ENCODE measurements around the gene ROCK2.

GRCh38 chr2:11212520-11212876 is 57.2 kb downstream of the SLC66A3 start:
- PRO-cap, result no peak

DNA sequence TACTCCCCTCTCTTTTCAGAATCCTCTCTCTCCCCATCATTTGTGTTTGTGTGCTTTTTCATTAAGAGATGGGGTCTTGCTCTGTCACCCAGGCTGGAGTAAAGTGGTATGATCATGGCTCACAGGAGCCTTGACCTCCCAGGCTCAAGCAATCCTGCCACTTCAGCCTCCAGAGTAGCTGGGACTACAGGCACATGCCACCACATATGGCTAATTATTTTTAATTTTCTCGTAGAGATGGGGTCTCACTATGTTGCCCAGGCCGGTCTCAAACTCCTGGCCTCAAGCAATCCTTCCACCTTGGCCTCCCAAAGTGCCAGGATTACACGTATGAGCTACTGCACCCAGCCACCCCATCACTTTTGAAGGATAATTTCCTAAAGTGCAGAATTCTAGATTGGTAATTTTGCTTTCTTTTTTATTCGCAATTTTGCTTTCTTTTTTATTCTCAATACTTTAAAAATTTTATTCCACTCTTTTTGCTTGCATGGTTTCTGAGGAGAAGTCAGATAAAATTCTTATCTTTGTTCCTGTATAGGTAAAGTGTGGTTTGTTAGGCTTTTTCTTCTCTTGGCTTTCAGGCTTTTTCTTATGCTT is 74.6 kb downstream of the ROCK2 start:
- PRO-cap, result no peak

GRCh38 chr2:11303779-11304398 is 40.5 kb downstream of the ROCK2 start:
- PRO-cap, result no peak

GRCh38 chr2:11319108-11319896 is 25.1 kb downstream of the ROCK2 start:
- PRO-cap, result no peak

DNA sequence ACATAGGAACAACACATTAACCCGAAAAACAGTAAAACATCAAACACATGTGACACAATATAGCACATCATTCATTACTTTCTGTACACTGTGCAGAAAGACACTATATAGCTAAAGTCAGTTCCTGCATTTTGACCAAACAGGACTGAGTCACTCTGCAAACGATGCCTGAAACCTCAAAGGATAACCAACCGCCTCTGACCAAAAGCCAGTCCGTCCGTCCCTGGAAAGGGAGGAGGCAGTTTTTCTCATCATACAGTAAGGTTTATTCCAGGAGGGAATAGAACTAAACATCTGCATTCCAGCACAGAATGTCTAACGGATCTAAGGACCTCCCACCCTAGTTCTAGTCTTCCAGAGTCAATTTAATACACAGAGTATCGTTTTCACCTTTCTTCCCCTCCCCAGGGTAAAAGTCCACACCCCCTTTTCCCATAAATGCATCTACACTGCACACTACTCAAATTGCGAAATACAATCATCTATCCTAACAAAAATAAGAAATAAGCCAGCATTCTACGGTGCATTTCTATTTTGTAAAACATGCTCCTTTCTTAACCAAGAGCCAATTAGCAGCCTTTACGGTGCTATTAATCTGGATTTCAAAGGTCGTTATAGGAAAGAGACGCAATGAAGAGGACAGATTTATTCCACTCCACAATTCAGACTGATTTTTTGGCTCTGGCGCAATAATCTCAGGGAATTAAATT is 1.6 kb downstream of the ROCK2 start:
- PRO-cap, result no peak

- PRO-cap, result bidirectional peak, plus-strand start at chr2:11344437, minus-strand start at chr2:11344160; bidirectional peak, plus-strand start at chr2:11344749, minus-strand start at chr2:11344636
Observed at GRCh38 chr2:11343976-11344885, at the start of gene ROCK2. Gene ROCK2, minus strand, starts transcription at chr2:11344636.

GRCh38 chr2:11356694-11357264 is 12.3 kb upstream of the ROCK2 start:
- PRO-cap, result no peak

DNA sequence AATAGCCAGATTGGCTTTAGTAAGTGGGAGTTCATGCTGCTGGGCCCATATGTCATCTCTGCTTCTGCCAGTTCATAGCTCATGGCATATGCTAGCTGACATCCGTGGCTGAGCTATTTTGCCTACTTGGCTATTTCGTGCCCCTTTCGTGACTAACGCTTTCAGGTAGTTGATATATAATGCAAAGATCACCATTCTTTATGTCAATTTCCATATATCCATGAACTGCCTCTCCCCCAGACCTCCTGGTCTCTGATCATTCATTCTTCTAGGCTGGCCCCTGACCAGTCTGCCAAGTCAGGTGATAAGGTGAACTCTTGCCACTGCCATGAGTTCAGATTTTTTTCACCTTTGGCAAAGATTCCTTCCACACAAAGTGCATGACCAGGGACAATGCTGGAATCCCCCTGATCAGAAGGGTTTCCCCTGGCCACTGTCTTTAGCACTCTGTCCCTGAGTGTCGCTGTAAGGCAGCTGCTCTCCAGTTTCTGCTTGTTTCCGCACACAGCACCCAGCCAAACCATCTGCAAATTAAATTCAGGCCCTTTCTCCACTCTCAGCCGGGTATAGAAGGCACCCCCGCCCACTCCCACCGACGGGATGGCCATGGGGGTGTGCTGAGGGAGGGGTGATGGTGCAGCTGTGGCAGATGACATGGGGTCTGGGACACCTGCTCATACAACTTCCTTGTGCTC is 51.9 kb upstream of the ROCK2 start:
- PRO-cap, result no peak

- PRO-cap, result no peak
Observed at GRCh38 chr2:11481945-11482512, 16.1 kb upstream of the E2F6 start.

GRCh38 chr2:11482513-11483584 is 16.9 kb upstream of the E2F6 start:
- PRO-cap, result no peak

DNA sequence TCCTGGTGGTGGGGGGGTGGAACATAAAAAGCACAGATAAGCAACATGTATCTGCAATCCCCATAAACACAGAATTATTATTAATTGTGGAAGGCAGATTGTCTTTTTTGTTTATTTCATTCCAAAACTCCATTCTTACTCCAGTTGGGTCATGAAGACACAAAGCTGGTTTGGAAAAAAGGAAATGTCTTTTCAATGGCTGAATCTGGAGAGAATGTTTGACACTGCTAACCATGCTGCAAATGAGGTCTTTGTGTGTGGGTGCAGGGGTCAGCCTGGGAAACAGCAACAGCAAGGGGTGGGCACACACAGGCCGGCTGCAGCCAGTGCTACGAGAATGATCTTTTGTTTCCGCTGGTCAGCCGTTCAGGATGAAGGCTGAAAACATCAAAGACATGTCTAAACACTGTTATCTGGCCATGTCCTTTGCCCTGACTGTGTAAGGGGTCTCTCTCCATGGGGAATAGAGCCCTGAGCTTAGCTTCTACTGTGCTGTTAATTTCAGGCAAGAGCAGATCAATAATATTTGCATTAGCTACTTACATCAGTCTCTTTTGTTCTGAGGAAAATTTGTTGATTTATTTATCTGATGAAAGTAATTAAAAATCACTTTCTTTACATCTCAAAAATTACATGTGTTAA is 33.2 kb upstream of the E2F6 start:
- PRO-cap, result no peak

DNA sequence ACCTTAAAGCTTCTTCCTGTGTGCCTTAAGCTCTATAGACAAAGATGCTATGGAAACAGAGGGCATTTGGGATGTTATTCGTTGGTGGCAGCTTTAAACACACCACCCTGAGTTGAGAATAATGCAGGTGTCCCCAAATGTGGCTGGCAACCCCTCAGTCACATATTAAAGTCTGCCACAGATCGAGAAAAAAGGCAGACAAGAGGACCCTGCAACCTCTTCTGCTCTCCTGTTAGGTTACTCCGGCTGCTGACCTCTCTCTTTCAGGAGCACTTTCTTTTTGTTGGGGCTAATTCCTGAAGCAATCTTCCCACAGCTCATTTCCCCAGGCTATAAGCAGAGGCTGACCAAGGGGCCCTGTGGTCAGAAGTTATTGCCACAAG is 20.1 kb downstream of the GREB1 start:
- PRO-cap, result no peak

GRCh38 chr2:11738908-11739583 is 7.4 kb upstream of the LPIN1 start:
- PRO-cap, result no peak

- PRO-cap, result no peak
Observed at GRCh38 chr2:11744649-11745524, 1.5 kb upstream of the LPIN1 start.

- PRO-cap, result no peak
Observed at GRCh38 chr2:11775387-11775848, 29.0 kb downstream of the LPIN1 start.

GRCh38 chr2:11938070-11938613 is 191.7 kb downstream of the LPIN1 start:
- PRO-cap, result no peak

- PRO-cap, result bidirectional peak, plus-strand start at chr2:12034754, minus-strand start at chr2:12034401
Observed at GRCh38 chr2:12034333-12034950, 288.0 kb downstream of the LPIN1 start.

DNA sequence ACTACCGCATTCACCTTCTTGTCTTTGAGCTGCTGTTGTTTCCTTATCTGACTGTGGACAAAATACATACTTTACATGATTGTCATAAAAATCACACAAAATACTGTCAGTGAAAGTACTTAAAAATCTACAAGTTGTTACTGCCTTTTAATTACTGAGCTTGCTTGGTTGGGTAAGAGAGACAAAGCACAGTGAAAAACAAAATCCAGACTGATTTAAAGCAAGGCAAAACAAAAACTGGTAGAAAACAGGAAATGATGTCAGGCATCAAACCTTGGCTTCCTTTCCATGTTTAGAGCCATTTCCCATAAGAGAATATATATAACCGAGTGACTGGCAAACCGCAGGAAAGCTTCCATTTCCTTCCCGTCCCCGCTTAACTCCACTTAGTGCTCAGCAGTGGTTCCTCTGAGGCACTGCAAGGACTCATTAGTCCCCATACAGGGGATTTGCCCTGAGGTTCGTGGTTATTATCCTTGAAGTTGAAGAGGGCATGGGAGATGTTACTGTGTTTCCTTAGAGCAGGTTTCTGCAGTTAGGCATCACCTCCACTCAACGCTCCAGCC is 446.3 kb downstream of the LPIN1 start:
- PRO-cap, result no peak

DNA sequence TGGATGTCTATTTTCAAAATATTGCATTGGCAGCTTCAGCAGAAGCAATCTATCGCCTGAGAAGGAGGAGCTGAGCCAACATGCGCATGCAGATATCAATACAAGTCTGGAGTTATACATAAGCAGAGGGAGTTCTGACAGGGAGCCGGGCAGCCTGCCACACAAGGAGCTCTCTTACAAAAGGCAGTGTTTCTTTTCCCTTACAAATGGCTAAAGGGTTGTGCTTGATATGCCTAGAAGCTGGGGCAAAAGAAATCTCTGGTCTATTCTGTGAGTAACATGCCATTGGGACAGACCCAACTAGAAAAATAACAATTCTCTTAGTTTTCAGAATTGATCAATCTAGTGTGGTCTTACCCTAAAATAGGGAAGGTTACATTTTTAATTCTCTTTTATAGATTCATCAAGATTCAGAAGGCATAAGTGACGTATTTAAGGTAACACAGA is 291.8 kb upstream of the TRIB2 start:
- PRO-cap, result no peak

- PRO-cap, result unidirectional peak, plus-strand start at chr2:12456450
Observed at GRCh38 chr2:12456072-12456878, 260.5 kb upstream of the TRIB2 start.